Heart (tissue), 3 donors: ENCODE measurements around a stretch of chr9.

DNA sequence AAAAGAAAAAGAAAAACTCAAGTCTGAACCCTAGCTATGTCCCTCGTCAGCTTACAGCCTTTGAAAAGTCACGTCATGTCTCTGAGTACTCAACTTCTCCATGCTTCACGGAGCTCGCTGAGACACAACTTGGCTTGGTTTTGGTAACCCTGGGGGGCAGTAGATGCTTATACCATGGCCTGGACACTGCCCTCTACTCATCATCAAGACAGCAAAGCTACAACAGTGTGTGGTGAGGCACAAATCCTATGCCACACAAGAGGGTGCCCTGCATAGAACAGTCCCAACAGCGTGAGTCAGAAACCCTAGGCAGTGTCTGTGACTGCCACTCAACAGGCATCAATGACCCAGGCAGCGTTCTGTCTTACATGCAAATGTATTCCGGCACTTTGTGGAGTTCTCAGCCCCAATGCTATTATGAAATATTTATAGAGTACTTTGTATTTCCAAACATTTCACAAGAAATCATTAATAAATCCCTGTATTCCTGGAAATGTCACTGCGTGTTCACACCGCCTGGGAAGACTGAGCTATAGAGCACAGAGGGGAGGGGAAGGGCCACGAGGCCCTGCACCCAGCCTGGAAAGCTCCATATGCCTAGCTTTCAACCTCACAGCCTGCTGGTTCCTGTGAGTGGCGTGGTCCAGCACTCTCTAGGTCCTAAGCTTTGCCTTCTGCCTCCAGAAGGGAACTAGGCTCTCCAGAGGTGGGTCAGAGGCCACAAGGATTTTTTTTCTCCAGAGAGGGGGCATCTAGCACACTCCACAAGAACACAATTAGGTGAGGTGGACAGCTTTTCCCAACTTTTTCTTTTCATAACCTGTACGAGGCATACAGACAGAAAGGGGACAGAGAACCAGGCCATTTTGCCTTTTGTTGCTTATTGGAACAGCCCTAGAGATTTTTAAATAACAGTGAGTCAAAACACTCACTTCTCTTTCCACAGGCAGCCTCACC, 77.8 kb downstream of the NIPSNAP3B start:
- RAMPAGE, long total RNA, 2 experiments: no peak in any of the 2 experiments

DNA sequence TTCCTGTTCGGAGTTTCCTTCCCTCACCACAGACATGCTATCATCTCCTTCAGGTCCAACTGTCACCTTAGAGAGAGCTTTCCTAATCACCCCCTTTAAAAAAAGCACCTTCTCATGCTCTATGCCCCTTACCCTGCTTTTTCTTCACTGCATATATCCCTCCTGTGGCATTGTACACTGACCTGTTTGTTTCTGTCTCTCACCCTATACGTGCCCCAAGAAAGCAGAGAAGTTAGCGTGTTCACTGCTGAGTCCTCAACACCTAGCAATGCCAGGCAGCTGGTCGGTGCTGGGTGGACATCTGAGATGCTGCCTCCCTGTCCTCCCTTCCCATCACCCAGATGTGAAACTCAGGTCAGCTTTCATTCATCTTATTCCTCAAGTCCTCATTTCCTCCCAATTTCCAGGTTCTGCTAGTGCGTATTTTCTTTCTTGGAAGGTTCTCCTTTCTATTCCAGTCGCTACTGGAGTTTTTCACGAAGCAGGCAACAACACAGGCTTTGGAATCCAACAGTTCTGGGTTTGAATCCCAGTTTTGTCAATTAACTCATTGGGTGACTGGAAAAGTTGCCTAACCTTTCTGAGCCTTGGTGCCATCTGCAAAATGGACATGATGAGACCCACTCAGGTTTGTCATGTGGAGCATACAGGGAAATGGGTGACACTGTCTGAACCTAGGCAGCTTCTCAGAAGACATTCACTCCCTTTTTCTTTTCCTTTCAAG, 79.2 kb downstream of the NIPSNAP3B start:
- RAMPAGE, long total RNA, 2 experiments: no peak in any of the 2 experiments

- RAMPAGE, long total RNA, 2 experiments: no peak in any of the 2 experiments
Observed at GRCh38 chr9:104866624-104866895, 61.4 kb downstream of the ABCA1 start.

DNA sequence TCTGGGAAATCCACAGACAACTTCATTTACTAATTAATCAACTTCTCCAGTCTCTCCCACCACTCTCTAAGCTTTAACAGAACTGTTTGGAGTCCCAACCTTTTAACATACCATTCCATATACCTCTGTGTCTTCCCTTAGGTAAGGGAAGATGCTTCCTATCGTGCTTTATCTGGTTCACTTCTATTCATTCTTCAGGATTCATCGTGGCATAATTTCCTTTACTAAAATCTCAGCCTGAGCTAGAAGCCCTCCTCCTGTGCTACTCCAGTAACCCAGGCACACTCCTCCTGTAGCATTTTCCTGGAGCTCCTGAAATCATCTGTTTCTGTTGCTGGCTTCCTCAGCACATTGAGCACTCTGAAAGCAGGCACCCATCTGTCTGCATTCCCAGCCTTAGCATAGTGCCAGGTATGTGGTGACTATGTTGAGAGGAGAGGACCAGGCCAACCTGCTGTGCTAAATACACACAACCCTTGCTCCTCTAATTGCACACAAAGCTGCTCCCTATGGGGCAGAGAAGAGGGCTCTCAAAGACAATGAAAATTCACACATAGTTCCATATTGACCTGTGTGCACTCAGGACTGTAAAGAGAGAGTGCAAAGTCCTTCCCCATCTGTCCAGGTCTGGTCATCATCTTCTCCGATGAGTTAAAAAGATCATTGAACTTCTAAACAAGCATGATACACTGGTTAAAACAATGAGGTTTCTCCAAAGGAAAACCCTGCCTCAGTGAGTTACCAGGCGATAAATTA, 38.5 kb downstream of the ABCA1 start:
- RAMPAGE, long total RNA, 2 experiments: no peak in any of the 2 experiments

GRCh38 chr9:104899742-104900518, 28.0 kb downstream of the ABCA1 start:
- RAMPAGE, long total RNA, 2 experiments: no peak in any of the 2 experiments

- RAMPAGE, long total RNA, 2 experiments: no peak in any of the 2 experiments
Observed at GRCh38 chr9:104907236-104907708, 20.7 kb downstream of the ABCA1 start.

GRCh38 chr9:104907709-104907940, 20.3 kb downstream of the ABCA1 start:
- RAMPAGE, long total RNA, 2 experiments: no peak in any of the 2 experiments

DNA sequence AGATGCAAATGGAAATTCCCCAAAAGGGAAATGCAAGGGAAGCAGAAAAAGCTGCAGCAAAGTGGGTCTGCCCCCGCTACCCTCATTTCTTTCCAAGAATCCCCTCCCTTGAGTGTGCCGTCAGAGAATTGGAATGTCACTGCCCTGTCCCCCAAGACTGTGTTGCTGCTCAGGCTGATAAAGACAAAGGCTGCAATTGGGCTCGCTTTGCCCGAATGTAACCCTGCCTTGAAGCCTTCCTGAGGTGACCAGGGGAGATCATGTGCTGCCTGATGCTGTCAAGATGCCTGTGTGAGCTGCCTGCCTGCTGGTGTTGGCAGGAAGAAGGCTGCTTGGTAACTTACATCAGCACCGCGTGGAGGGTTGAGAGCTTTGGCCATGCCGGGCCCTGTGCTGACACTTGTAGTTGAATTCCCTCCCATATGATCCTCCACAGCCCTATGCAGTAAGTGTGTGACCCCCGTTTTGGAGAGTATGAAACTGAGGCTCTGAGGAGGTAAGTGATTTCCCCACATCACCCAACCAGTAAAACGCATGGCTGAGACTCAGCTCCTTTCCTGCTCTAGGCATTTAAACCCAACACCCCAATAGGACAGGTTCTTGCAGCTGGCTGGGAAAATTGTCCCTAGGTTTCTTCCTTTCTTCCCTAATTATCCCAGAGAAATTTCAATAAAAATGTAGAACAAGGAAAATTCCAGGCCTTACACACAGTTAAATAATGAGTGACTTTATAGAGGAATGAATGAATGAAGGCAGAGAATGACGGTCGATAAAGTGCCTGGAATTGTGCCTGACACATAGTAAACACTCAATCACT, 65.8 kb upstream of the ABCA1 start:
- RAMPAGE, long total RNA, 2 experiments: no peak in any of the 2 experiments

- RAMPAGE, long total RNA, 2 experiments: no peak in any of the 2 experiments
Observed at GRCh38 chr9:105062535-105062823, 134.5 kb upstream of the ABCA1 start.

GRCh38 chr9:105216259-105216727, 28.2 kb upstream of the SLC44A1 start:
- RAMPAGE, long total RNA, 2 experiments: no peak in any of the 2 experiments

DNA sequence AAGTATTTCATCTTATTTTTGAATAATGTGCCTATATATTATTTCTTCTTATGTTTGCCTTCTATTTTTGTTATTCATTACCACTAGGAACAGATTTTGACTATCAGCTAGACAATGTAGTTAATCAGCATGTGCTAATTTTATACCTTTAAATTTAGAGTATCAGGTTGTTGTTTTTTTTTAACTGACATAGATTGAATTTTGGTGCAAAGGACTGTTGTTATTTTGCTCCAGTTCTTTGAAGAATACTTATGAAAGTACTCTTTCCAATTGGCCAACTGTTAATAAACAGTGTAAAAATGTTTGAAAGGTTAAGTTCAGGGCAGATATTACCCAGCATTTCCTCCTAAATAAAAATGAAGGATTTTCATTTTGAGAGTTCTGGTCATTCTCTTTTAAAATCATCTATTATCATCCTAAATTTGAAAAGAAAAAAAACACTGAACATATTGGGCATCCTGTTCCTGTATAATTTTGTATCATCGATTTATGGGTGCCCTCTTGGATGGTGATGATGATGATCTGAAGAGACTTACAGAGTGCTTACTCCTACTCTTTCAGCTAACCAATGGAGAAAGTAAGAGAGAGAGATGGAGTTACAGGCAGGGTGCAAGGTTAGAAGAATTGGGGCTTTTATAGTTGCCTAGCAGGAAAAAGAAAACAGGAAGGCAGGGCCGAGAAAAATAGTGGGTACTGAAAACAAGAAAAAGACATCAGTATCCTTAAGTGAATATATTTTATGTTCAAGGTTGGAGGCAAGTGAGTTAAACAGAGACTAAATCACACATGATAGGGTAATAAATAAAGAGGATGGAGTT, 94.6 kb upstream of the FSD1L start:
- RAMPAGE, long total RNA, 2 experiments: no peak in any of the 2 experiments

DNA sequence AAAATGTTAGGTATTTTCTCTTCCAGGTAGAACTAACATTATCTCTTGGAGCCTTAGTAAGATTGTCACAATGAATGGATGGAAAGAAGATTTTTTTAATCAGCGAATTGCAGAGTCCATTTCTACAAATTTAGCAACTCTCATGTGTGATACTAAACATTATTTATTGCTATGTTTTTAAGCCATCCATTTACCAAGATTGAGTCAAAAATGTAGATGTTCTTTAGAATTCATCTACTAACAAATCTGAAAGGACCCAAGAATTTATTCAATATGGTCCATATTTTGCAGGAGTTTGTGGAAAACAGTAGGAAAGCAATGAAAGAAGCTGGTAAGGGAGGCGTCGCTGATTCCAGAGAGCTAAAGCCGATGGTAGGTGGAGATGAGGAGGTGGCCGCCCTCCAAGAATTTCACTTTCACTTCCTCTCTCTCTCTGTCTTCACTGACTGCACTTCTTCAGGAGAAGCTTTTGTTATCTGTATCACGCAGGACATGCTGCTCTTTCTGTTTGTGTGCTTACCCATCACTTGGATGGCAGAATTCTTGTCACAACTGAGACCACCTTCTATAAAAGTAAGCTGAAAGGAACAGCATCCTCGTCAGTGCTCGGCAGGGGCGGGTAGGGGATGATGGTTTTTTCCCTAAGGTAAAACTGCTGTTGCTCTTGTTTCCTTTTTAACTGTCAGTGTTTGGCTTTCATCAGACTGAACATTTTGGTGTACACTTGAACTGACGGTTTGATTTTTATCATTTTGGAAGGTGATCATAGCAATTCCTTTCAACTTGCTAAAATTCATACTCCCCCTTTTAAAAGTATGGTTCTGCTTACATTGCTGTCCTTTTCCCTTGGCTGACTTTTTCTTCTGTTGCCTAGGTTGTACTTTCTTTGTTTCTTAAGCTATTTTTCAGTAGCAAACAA, 62.4 kb upstream of the FSD1L start:
- RAMPAGE, long total RNA, 2 experiments: no peak in any of the 2 experiments

- RAMPAGE, long total RNA, 2 experiments: no peak in any of the 2 experiments
Observed at GRCh38 chr9:105418524-105418976, 29.3 kb upstream of the FSD1L start.

DNA sequence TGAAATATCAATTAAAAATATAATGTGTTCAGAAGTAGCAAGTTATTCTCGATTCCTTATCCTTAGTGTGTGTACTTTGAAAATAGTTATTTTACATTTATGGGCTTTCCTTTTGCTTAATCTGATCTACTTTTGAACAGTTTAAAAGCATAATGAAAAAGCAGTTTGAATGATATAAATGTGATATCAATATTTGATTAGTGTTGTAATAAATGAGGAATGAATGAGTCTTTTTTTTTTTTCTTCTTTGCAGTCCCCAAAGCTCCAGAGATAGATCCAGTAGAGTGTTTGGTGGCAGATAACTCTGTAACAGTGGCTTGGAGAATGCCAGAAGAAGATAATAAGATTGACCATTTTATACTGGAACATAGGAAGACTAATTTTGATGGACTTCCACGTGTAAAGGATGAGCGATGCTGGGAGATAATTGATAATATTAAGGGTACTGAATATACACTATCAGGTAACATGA, 51.7 kb upstream of the FKTN start:
- RAMPAGE, long total RNA, 2 experiments: no peak in any of the 2 experiments

DNA sequence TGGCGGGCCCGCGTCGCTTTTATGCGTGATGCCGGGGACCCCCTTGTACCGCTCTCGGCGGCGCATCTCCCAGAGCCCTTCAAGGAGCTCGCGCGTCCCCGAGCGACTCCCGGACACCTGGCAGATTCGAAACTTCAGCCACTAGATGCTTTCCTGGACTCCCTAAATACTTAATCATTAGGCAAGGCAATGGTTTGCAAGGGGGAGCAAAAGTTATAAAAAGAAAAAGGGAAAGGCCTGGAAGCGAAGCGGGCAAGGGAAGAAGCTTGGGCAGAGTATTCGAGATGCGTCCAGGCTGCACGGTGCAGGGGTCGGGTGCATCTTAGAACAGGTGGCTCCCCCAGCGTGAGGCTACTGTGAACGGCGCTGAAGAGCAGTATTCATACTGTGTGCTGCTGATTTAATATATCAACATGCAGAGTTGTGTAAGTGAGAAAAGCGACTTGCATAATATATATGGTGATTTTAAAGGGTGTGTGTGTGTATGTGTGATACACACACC, 5.7 kb upstream of the TAL2 start:
- RAMPAGE, long total RNA, 2 experiments: no peak in any of the 2 experiments

- RAMPAGE, long total RNA, 2 experiments: no peak in any of the 2 experiments
Observed at GRCh38 chr9:106018905-106019384, 324.6 kb downstream of the TMEM38B start.

GRCh38 chr9:106287281-106287660, 575.7 kb upstream of the ZNF462 start:
- RAMPAGE, long total RNA, 2 experiments: no peak in any of the 2 experiments

DNA sequence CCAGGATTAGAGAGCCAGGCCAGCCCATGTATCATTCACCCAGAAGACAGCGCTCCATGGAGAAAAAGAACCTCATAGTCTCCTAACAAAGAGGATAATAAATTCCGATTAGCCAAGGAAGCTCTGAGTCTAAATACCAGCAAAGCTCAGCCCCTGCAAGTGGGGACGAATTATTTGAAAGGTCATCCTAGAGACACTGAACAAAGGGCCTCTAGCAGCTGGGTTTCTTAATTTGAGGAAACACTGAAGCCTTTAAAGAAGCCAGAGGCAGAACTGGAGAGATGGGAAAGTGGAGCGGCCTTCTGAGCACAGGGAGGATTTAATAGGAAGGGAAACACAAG, 287.1 kb upstream of the ZNF462 start:
- RAMPAGE, long total RNA, 2 experiments: no peak in any of the 2 experiments

DNA sequence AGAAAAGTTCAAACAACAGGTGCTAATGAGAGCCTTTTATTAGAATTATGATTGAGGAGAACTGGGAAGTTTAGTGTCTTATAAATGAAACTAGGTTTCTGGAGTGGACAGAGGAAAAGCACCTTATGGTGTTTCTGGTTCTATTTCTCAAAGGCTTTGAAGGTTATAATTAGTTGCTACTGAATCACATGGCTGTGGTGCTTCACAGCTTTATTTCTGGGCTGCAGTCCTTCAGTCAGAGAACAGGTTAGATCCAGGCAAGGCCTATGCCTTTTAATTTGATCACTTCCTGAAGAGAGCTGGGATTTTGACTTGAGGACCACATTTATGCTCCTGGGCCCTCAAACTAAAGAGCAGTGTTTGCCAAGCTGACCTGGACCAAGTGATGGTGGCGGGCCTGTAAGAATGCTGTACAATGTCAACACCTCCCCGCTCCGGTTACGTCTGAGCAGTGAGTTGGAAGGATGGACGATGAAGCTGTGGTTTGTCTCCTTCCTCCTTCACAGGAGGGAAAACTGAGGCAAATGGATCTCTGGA, 56.0 kb downstream of the ZNF462 start:
- RAMPAGE, long total RNA, 2 experiments: no peak in any of the 2 experiments

GRCh38 chr9:107273563-107273970, 9.5 kb upstream of the RAD23B start:
- RAMPAGE, long total RNA, 2 experiments: no peak in any of the 2 experiments